Measurements from ENCODE around the genes DNMT3L, KRTAP10-1 and KRTAP10-12.

GRCh38 chr21:43360852-43362130 is 65.6 kb downstream of the SIK1 start:
- PRO-cap: no peak

DNA sequence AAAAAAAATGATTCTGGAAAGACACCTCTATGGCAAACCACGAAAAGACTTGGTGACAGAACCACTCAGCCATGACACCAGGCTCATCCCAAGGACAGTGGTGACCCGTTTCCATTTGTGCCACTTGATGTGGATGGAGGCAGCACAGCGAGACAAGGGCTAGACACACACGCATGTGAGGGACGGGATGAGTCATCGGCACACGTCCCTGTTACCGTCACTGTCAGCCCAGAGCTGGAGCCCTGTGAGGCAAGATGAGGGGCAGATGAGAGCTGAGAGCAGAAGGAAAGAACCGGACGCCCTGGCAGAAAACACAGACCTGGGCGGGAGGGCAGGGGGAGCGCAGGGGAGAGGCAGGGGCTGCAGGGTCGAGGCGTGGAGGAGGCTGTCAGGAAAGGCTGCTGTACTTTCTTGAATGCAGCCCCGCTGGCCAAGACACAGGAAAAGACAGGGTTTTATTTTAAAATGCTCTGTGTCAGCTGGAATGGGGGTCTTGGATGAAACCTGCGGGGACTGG is 57.8 kb downstream of the SIK1 start:
- PRO-cap: no peak

DNA sequence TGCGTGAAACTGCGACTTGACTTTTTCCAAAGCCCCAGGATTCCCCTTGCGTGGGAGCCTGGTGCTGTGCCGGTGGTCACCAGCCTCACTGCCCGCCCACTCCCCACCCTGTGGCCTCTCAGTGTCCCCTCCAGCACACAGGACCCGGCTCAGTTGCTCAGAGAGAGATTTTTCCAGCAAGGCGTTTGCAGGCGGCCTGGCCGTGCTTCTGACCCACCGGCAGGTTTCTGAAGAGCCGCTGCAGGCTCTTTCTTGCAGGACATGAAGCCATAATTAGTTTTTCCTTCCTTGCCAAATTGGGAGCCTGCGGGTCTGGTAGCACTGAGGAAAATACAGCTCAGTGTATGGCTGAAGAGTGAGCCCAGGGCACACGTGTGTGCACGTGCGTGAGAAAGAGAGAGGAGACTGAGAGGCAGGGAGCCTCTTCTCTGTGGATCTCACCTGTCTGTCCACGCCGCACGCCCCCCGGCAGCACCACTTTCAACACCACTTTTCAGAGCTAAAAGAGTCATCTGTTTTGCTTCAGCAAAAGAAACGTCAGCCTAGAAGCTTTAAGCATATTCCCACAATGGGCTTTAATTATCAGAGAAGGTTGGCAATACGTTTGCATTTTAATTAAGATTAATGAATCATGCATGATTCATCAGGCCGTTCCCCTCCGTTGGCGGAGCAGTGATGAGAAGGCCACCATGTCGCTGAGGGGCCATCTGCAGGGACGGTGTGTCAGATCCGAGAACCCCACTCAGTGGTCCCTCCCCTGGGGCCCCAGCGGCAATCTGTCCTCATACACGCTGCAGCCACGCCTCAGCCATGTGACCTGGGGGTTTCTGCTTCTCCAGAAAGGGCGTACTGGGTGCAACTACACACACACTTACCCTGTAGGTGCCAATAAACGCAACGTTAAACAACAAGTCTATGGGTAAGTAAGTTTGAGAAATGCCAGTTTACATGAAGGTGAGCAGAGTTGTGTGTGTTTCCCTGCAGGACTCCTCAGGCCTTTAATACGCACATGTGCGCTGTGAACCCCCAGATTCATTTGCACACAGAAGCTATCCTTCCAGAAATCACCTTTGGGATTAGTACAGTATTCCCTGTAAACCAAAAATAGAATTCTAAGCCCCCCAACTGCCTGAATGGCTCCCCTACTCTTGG is 56.7 kb downstream of the SIK1 start:
- PRO-cap: no peak

- PRO-cap: no peak
Observed at GRCh38 chr21:43686378-43687070, 27.2 kb downstream of the RRP1B start.

DNA sequence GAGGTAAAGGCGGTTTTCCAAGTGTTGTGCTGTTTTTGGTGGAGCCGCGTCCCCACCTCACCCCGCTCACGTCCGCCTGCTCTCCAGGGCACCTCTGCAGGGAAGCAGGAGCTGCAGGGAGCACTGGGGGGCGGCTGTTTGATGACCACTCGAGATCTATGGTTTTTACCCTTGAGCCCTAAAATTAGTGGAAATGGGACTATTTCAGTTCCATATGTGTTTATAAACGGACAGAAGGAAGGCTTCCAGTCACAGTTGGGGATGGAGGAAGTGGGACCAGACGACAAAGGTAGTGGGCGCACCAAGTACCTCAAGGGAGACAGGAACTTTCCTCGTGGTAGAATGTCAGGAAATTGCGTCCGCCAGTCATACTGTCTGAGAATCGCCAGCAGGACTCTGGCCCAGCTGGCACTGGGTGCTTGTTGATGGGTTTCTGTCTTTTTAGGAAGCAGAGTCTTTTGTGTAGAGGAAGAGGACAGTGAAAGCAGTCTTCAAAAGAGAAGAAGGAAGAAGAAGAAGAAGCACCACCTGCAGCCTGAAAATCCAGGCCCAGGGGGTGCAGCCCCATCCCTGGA is 27.8 kb downstream of the RRP1B start:
- PRO-cap: no peak

GRCh38 chr21:43761528-43762088 is 14.5 kb downstream of the CSTB start:
- PRO-cap: no peak

- PRO-cap: no peak
Observed at GRCh38 chr21:43772511-43772869, 3.6 kb downstream of the CSTB start.

- PRO-cap: no peak
Observed at GRCh38 chr21:43800469-43800849, 11.1 kb downstream of the RRP1 start.

- PRO-cap: no peak
Observed at GRCh38 chr21:43929089-43930151, 64.4 kb downstream of the AGPAT3 start.

DNA sequence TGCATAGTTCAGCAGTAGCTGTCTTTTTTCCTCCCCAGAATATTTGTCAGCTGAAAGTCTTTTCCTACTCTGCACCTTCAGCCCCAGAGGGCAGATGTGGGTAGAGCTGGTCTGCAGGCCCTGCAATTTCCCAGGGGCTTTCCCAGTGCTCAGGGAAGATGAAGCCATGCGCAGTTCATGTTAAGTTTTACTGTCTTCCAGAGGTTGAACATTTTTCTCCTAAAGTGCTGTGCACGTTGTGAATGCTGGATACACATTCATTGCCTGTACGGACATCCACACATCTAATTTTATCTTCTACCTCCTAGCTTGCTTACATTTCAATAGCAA is 1.7 kb downstream of the TRAPPC10 start:
- PRO-cap: no peak

GRCh38 chr21:44054422-44055353 is 42.6 kb downstream of the TRAPPC10 start:
- PRO-cap: no peak

GRCh38 chr21:44072956-44073594 is 34.1 kb upstream of the PWP2 start:
- PRO-cap: no peak

DNA sequence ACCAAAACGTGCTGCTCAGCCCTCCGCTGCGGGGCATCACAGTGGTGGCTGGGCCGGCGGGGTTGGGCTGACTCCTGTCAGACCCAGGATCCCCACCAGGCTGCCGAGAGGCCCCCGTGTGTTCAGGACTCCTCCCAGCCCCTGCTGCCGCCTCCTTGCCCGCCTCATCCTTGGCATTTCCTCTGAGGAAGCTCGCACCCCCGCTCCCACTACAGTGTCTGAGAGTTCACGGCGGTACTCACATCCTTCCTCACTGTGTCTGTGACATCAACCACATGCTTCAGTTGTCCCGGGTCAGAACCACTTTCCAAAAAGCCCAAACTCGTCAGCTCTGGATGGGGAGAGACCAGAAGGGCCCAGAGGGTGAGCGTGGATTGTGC is 7.3 kb downstream of the DNMT3L start:
- PRO-cap: no peak

DNA sequence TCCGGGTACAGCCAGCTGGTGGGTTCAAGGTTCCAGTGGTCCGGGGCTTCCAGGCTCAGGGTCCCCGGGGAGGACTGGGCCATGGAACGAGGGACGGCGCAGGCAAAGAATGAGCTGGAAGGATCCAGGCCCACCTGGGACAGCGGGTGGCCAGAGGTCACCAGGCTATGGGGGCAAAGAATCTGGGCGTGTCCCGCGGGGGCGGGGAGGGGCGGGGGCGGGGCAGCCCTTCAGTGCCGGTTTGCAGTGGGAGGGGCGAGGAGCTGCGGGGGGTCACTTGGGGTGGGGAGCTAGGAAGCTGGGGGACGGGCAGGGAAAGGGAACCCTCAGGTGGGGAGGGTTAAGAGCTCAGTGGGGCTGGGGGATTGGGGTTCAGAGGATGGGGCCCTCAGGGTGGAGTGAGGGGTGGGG is at the start of gene DNMT3L:
Gene DNMT3L (minus strand): TSS at position 141 of the 411 bp plus-strand sequence.
- PRO-cap: no peak

DNA sequence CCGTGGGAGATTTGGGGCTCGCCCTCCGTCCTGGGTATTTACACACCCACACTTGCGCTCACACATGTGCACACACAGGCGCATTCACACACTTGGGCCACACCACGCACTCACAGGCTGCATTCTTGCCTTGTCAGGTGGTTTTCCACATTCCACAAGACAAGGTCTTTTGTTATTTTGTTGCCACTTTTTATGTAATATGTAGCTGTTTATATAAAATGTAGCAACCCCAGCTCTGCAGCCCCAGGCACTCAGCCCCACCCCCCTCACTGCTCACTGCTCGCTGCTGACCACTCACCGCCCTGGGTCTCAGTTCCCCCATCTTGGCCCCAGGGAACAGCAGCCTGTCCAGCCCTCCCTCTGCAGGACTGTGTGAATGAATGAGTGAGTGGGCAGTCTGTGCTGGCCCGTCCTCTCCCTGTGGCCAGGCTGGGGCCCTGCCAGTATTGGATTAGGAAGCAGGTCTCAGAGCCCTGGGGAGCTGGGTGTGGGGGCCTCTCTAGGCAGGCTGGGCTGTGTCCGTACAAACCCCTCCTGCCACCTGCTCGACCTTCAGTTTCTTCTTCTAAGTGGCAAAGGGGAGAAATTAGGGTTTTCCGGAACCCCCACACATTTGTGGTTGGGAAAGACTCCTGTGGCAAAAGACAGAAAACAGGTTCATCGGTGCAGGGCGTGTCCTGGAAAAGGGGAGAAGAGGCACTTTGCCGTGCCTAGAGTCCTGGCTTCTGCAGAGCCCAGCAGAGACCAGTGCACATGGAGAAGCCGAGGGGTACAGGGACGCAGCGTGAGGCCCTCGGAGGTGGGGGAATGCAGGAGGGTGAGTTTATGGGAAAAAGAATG is 7.7 kb downstream of the PFKL start:
- PRO-cap: no peak

GRCh38 chr21:44451944-44452328 is 3.4 kb upstream of the LRRC3 start:
- PRO-cap: no peak

GRCh38 chr21:44539871-44540435 is at the start of gene KRTAP10-1:
TSS of gene KRTAP10-1 (minus strand) at chr21:44540195.
- PRO-cap: no peak

- PRO-cap: no peak
Observed at GRCh38 chr21:44659112-44659447, 1.3 kb downstream of the KRTAP12-3 start.

- PRO-cap: no peak
Observed at GRCh38 chr21:44697080-44697407, at the start of gene KRTAP10-12. TSS of gene KRTAP10-12 (plus strand) at chr21:44697172.

GRCh38 chr21:44704562-44705092 is 6.7 kb downstream of the TSPEAR start:
- PRO-cap: no peak